AG09309 (cell line): Measurements from ENCODE around the genes OR14L1P, OR14K1, OR2L8, OR2AK2, OR2L3 and OR2T12.

DNA sequence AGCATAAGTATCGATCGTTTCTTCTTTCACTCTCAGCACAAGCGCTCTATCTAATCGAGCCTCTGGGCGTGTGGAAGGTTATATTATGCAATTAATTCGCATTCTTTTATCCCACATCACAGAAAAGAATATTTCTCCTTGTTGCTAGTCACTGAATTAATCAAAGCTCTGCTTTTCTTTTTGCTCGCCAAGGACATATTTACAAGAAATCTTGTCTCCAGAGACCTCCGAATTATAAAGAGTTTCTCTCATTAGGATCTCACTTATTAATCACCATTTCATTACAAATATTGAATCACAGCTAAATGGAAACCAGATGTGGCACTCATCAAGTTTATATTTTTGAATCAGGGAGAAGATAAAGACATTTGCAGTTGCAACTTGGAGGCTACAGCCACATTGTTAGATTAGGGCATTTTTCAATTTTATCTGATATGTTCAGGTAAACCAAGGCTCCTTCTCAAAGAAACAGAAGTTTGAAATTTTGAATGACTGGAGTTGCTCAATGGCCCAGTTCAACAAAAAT lies at the start of gene OR14L1P:
Gene OR14L1P, plus strand, starts transcription at position 285 of the 526 bp plus-strand sequence.
- RRBS, result no CpG with 5 or more reads among the region's 8 CpGs

DNA sequence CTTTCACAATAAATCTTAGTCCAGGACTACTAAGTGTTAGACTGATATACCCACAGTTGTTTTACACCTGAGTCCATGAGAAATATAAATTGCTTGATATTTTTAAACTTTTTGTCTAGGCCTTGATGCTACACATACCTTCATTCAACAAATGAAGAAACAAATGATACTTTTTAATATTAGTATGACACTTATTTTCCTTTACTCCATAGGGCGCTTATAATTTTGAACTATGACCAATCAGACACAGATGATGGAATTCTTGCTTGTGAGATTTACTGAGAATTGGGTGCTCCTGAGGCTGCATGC lies at the start of gene OR14K1:
Gene OR14K1, plus strand, starts transcription at position 233 of the 309 bp plus-strand sequence.
- RRBS, result no CpG with 5 or more reads among the region's 1 CpG

DNA sequence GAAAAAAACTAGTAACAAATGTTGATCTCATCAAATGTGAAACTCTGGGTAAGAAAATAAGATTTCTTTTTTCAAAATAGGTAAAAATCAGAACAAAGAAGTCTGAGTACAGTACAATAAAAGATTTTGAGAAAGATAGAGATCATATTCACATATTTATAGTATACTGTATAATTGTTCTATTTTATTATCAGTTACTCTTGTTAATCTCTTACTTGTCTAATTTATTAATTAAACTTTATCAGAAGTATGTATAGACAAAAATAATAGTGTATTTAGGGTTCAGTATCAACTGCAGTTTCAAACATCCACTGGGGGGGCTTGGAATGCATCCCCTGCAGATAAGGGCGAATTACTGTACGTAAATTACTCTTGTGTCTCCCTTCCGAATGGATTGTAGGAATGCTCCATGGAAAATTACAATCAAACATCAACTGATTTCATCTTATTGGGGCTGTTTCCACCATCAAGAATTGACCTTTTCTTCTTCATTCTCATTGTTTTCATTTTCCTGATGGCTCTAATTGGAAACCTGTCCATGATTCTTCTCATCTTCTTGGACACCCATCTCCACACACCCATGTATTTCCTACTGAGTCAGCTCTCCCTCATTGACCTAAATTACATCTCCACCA lies at the start of gene OR2L8:
Gene OR2L8, plus strand, starts transcription at position 410 of the 635 bp plus-strand sequence.
- RRBS, result no CpG with 5 or more reads among the region's 3 CpGs

DNA sequence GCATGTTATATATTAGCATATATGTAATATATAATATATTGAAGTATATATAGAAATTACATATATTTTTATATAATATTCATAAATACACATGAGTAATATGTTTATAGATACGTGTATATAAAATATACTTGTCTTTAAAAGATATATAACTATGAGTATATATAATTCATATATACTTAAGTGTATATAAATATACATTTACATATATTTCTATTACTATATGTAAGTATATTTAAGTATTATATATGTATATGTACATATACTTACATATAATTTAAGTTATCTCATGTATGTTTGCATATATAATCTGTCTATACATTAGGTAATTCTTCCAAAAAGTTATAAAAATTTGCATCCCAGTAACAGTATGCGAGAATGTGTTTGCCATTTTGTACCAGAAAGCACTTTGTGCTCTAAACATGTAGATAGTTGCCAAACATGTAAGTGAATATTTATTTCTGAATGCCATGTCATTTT lies at the start of gene OR2AK2:
Gene OR2AK2, plus strand, starts transcription at position 413 of the 480 bp plus-strand sequence.
- RRBS, result no CpG with 5 or more reads among the region's 2 CpGs

- RRBS, result no CpG with 5 or more reads among the region's 2 CpGs
Observed at GRCh38 chr1:248046579-248046909, at the start of gene OR2L3. Gene OR2L3 (plus strand): TSS chr1:248046836.

- RRBS, result no CpG with 5 or more reads among the region's 3 CpGs
Observed at GRCh38 chr1:248303179-248303770, at the start of gene OR2T12. Gene OR2T12 (minus strand): TSS chr1:248303424.

DNA sequence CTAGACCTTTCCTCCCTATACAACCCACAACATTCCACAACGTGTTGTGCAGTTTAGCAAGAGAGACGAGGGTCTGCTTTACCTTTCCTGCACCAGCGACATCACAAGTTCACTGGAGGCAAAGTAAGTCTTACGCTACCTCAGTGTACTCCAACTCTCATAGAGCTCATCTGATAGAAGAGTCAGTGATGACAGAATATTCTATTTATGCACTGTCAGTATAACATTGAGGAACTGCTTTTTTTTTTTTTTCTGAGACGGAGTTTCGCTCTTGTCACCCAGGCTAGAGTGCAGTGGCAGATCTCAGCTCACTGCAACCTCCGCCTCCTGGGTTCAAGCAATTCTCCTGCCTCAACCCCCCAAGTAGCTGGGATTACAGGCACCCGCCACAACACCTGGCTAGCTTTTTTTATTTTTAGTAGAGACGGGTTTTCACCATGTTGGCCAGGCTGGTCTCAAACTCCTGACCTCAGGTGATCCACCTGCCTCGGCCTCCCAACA lies 3.2 kb downstream of the SH3BP5L start:
- RRBS, result no CpG with 5 or more reads among the region's 10 CpGs

GRCh38 chr1:248850251-248851425 lies 8.2 kb downstream of the ZNF692 start:
- RRBS, result no CpG with 5 or more reads among the region's 20 CpGs